NALM6 (cell line): ENCODE measurements around a stretch of chr1.

- PRO-cap, result no peak
These were observed 21.4 kb upstream of the OLFML3 start for GRCh38 chr1:113957824-113958402.

GRCh38 chr1:114270836-114271080, 117.1 kb upstream of the SYT6 start:
- PRO-cap, result no peak

DNA sequence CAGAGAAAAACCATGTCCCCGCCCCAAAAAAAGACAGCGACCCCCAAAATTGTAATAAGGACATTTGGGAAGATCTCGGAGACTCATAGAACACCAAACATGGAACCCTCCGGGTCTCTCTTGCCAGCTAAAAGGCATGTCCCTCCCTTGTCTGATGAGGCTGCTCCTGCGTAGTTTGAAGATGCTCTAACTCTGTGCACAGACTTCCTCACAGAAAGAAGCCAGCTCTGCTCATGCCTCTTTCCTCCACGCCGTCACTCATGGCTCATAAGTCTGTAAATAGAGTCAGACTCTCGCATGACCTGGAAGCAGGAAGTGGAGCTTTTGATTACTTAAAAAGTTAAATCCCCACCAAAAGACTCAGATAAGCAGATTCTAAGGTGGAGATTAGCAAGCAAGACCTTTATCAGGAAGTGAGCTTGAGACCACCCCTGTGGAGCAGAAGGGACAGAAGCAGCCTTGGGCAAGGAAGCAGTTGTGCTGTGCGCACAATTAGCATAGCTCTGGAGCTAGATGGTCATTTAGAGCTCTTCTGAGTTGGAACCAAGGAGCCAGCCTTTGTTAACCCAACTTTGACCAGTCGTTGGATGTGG, 171.6 kb downstream of the TRIM33 start:
- PRO-cap, result no peak

DNA sequence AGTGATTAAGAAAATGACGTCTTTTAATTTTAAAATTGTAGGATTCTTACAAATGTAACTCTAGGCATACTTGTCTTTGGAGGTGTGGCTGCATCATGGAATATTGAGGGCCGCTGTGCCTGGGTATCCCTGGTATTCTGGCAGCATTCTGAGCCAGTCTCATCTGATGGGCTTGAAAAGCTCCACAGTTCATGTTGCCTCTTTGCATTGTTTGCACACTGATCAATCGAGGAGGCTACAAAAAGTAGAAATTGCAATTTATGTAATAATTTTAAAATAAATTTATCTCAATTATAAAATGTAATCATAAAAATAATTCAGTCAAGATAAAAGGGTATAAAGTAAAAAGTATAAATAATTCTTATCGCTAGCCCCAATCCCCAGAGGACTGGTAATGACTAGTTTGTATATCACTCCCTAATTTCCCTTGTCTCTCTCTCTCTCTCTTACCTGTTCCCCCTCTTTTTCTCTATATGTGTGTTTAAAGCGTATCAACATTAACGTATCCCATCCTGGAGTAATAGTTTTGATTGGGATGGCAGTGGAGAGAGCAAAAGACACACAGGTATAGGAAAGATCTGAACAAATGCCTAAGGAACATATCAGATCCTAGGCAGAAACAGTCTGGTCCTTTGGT, 86.4 kb downstream of the TRIM33 start:
- PRO-cap, result no peak

DNA sequence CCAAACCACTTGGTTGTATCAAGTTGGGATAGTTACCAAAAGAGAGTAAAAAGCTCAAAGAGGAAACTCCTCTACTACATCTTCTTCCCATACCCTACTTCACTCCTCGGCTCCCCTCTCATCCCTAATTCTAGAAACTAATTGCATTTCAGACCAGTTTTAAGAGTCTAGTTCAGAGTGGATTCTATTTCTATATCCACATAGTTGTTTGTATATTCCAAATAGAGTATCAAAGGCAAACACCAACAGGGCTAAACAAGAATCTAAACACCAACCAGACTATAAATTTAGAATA, 29.8 kb upstream of the BCAS2 start:
- PRO-cap, result no peak

- PRO-cap, result no peak
These were observed 3.9 kb upstream of the NRAS start for GRCh38 chr1:114720471-114720845.

DNA sequence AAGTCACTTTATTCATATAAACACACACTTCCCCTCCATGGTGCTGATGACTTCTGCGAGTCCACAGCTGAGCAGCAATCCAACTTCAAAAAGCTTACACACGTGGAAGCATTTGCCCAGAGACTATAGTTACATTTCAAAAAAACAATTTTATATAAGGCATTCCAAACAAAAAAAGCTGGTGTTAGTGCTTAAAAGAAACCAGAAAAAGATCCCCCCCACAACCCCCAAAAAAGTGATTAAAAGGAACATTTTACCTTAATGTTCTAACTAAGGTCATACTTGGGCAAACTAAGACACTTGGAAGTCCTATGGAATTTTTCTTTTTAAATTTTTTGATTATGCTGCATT, 20.4 kb upstream of the NRAS start:
- PRO-cap, result no peak

GRCh38 chr1:115057558-115057956, 27.9 kb downstream of the TSHB start:
- PRO-cap, result no peak

DNA sequence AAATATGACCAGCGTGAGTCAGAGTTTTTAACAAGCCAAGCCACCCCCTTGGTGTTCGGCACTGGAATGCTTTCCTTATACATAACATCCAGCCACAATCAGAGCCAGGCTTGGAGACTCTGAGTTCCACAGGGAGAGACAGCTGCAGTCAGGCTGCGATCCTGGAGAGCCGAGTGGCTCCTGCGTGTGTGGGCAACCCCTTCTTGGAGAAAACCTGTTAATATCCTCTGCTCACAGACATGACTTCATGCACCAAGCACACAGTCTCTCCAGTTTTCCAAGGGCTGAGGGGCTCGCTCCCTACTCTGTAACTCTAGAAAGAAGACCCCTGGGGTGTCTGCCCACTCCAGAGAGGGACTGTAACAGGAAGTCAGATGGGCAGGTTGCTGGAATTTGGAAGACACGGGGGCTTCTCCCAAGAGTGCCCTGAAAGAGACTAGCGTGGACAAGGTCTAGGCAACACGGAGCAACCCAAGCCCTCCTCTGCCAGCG, 21.7 kb downstream of the TSPAN2 start:
- PRO-cap, result no peak

GRCh38 chr1:115087987-115088870, 1.1 kb downstream of the TSPAN2 start:
- PRO-cap, result no peak

DNA sequence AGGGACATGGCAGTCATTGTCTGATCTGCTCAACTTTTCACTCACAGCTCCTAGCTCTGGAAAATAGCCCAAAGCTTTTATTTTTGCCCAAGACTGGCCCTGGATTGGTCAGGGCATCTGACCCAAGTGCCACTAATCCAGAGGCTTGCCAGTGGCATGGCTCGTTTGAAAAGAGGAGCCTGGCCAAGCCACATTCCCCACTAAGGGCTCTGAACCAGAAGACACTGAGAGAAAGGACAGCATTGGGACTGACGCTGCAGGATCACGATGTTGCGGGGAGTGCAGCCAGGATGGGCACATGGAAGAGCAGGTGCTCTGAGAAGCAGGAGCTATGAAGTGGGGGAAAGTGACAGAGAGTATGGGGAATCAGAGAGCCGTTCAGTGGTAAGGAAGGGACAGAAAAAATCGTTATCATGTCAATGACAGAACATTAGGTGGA, 44.9 kb upstream of the TSPAN2 start:
- PRO-cap, result no peak

GRCh38 chr1:115642329-115643172, 781 bp downstream of the VANGL1 start:
- PRO-cap, result no peak

GRCh38 chr1:115829316-115829600, 11.7 kb downstream of the NHLH2 start:
- PRO-cap, result no peak

DNA sequence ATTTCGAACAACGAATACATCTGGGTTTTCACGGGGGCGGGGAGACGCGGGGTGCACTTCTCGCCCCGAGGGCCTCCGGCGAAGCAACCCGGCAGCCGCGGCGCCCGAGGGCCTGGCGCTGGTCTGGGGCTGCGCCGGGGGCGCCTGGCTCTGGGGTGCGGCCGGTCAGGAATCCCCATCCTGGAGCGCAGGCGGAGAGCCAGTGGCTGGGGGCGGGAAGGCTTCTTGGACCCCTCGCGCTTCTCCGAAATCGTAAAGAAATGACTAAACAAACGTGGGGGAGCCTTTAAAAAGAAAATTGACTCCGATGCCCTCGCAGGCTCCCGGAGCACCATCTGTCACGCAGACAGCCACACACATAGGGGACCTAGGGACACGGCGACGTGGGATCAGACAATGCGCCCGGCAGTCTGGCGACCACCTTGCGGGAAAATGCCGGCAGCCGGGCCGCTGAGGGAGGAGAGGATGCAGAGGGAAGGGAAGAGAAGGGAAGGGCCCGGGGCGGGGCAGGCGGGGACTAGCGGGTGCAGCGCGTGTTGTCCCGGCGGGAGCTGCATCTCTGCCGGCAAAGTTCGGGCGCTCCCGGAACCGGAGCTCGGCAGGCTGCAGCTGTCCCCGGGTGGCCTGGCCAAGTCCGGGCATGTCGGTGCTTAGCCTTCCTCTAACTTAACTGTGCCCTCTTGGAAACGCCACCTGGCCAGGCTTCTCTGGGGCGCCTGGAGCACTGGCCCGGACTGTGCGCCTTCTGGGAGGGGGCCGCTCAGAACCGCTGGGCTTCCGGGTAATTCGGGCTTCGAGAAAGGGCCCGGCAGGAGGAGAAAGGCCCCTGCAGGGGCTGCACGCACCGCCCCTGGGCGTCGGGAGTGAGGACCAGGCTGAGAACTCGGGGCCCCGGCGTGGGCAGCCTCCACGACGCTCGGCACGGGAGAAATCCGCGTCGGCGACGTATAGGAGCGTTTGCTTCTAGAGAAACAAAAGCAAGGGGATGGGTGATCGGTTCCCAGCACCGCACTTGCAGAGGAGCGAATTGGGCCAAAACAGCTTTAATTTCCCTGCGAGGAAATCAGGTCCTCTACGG, 1.8 kb downstream of the NHLH2 start:
- PRO-cap, result no peak

DNA sequence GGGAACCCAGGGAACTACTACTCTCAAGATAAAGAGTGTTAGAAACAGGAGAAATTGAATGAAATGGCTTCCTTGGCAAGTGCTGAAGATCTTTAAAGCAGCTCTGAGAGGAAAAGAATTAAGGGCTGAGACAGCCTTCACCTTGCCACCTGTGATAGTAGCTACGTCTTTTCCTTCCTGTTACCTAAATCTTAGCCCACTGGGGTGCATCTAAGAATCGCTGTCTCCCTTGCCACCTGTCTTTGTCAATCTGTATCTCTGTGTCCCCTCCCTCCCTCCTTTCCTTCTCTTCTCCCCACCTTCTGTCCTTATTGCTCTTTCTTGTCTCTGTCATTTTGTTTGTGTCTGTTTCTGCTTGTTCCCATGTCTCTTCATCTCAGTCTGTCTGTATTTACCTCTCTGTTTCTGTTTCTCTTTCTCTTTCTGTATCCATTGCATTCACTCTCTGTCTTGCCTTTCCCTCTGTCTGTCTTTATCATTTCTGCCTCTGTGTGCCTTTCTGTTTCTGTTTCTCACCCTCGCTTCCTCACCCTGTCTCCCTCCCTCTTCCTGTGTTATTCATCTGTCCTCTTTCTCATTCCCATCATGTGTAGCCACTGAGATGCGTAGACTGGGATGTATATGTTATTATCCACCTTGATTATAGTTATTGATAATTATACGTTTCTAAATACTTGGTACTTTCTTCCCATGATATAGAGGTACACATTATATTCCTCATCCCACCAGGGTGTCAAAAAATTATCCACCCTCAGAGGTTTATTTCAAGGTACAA, 30.3 kb downstream of the SLC22A15 start:
- PRO-cap, result no peak

DNA sequence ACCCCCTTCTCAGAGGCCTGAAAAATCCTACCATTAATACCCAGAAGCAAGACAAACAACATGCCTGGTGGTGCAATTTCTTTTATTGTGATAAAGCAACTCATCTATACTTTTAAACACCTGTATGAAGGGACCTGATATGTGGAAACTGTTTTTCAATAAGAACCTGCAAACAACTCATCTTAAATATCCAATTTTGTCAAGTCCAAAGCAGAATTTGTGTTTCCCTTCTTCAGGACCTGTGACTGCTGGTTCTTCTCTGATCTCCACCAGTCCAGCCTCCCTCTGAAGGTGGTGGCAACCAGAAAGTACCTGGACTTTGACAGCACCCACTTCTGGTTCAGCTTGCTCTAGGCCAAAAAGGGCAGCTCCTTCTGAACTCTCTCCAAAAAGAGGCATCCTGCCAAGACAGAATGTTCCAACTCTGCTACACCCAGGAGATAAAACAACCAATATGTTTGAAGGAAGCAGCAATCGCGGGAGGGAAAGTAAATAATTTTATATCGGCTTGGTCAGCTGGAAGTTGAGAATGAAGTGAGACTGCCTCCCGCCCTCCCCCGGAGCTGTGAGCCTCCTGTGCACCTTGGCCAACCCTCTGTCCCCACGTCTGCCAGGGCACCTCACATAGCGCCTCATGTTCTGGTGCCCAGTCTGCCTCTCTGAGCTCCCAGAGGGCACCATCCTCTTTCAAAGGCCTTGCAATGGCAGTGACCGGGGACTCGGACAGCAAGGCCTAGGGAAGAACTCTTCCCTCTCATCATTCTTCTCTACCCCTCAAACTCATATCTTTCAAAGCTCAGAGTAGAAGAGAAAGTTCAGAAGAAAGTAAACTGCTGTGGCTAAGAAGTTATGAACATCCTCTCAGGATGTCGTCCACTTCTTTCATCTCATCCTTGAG, 130.3 kb upstream of the ATP1A1 start:
- PRO-cap, result no peak

DNA sequence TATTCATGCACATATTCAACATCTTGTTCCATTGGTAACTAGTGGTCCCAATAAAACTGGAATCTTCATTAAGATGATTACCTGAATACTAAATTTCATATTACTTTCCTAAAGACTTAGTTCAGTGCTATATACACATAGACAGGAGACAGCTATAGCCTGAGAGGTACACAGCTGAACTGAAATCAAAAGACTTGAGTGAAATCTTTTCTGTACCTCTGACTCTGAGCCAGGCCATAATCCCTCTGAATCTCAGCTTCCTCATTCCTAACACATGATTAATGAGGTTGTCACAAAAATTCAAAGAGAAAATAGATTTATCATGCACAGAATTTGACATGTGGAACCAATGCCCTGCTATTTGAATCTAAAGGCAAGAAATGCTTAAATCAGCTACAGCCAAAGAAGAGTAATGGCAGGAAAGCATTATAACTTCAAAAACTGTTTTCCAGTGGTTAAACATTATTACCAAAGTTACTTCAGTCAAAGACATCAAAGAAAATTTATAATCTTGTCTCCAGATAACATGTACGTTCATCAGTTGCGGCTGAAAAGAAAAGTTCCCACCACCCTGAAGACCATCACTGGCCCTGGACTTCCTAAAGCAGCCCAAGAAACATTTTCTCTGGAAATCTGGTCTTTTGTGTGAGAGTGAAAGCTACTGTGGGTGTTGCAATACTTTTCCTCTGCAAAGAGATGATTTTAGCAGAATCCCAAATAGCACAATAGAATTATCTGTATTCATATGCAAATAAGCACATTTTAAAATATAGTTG, 13.9 kb upstream of the ATP1A1 start:
- PRO-cap, result no peak

DNA sequence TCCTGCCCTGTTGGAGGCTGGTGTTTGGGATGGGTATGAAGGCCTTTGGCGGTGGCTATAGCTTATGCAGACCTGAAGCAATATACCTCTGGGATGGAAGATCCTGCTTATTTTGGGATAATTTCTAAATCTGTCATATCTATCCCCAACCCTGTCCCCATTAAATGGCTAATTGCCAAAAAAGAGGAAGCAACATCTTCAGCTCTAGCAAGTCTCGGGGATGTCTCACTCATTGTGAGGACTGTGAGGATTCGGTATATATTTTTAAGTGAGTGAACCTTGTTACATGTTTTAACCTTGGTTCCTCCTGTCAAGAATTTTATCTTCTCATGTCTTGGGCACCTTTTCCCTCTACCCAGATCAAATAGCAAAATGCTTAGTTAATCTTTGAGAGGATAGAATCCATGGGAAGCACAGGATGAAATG, 7.4 kb downstream of the ATP1A1 start:
- PRO-cap, result no peak

DNA sequence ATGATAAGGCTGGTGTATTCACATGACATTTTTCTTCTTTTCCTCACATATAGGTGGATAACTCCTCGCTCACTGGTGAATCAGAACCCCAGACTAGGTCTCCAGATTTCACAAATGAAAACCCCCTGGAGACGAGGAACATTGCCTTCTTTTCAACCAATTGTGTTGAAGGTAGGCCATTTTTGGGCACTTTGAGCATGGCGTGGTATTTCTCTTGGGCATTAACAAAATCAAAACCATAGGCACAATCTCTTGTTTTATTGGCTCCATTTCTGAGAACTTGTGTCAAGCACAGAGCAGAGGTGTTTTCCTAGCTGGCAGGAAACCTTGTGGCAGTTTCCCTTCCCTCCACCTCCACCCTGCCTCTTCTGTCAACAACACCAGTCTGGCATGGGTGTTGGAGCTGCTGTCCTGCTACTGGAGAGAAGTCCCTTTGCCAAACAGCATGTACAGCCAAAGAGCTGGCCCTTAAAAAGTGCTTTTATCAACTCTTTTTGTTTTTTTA, 15.9 kb downstream of the ATP1A1 start:
- PRO-cap, result no peak

GRCh38 chr1:116391052-116391574, 18.1 kb downstream of the ATP1A1 start:
- PRO-cap, result no peak